ReNcell CX (cell line): ENCODE measurements around a stretch of chr18.

- PRO-cap: no peak
These were observed 44.1 kb upstream of the TTC39C start for GRCh38 chr18:23970272-23971008.

DNA sequence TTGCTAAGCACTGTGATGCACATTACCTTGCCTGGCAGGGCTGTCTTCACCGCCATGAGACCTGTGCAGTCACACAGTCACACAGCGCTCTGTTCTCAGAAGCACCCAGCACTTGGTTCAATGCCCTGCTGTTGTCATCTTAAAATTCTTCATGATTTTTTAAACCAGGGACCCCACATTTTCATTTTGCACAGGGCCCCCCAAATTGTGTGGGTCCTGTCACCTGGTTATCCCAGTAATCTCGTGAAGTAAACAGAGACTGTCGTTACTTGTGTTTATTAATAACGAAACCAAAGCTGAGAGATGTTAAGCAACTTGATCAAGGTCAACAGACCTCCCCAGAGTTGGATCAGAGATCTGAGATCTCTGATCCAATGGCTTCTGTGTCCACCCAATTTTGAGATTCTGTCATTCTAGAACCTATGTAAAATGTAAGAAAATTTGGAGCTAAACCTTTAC, 13.9 kb upstream of the TTC39C start:
- PRO-cap: no peak

- PRO-cap: no peak
These were observed 37.3 kb downstream of the TTC39C start for GRCh38 chr18:24051520-24052538.

DNA sequence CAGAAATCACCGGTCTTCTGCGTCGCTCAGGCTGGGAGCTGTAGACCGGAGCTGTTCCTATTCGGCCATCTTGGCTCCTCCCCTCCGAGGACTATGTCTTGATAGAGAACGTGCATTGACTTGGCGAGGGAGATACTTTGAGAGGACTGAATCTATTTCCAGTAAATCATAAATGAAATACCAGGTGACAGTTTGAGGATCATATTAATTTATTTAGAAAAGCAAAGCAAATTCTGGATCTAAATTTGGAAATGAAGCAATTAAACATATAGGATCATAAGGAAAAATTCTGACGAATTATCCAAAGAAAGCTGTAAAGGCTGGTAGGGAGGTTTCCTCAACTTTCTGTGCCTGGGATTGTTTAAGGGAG, 164.5 kb downstream of the HRH4 start:
- PRO-cap: no peak

GRCh38 chr18:24716181-24716901, 255.9 kb downstream of the HRH4 start:
- PRO-cap: no peak

GRCh38 chr18:24862076-24862801, 401.8 kb downstream of the HRH4 start:
- PRO-cap: no peak

DNA sequence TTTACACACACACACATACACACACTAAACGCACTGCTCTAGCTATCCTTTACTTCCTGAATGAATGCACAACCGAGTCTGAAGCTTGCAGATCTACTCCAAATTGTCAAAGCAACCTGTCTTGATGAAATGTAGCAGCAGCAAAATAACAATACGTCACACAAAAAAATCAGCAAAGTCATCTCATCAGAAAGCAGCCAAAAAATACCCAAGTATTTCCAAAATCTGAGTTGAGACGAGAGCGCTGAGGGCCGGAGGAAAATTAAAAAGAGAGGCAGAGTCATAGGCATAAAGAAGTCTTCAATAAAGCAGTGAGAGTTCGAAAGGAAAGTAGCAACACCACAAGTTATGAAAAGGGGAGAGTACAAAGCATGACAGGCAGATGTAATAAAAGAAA, 67.7 kb downstream of the ZNF521 start:
- PRO-cap: no peak

DNA sequence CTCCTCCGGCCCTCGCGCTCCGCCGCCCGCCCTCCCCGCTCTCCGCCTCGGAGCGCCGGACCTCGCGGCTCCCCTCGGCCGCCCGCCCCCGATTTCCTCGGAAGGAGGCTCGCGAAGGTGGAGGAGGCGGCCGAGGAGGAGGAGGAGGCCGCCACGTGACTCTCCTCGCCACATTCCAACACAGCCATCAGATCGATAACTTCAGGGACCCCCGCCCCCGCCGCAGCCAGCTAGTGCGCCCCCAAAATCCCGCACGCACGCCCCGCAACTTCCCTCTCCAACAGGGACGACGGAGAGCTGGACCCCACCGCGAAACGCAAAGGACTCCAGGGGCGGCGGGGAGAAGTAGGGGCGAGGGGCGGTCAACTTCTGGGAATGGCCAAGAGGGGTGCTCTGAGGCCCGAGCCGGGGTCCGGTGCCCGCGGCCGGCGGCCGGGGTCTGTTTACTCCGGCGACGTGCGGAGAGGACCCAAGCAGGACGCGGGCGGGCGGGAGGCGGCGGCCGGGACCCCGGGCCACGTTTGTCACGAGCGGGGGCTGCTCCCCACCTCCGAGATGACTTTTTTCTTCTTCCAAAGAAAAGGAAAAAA, 2.0 kb downstream of the ZNF521 start:
- PRO-cap: bidirectional peak, plus-strand start at position 452 of the sequence, minus-strand start at position 90 of the sequence

- PRO-cap: bidirectional peak, plus-strand start at chr18:25350869, minus-strand start at chr18:25350729; unidirectional peak, minus-strand start at chr18:25351150
These were observed 1.3 kb downstream of the ZNF521 start for GRCh38 chr18:25350530-25351297.

GRCh38 chr18:26455129-26455865, 93.1 kb downstream of the KCTD1 start:
- PRO-cap: no peak

DNA sequence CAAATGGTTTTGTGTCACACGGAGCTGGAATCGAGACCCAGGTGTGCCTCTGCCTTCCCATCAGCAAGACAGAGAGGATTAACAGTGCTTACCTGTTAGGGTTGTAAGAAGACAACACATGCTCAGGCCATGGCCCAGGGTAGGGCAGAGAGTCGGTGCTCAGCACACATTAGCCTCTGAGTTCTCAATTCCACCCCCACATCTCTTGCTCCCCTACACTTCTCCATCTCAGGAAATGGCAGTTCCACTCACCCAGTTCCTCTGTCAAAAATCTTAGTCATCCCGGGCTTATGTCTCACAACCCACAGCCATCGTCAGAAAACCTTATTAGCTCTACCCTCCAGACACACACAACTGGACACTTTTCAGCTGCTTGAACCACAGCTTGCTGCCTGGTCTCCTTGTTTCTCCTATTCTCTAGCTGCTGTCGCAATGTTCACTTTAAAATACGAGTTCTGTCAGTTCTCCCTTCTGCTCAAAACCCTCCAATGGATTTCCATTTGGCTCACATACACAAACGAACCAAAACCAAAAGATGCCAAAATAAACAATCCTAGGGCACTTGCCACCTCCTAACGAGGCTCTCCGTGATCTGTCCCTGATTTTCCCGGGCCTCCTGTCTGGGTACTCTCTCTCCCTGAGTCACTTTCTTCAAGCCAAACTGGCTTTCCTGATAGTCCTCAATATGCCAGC, 89.7 kb downstream of the KCTD1 start:
- PRO-cap: no peak

- PRO-cap: bidirectional peak, plus-strand start at chr18:26481125, minus-strand start at chr18:26480919
These were observed 67.3 kb downstream of the KCTD1 start for GRCh38 chr18:26480631-26481832.

GRCh38 chr18:26655645-26655831, 107.2 kb upstream of the KCTD1 start:
- PRO-cap: no peak

- PRO-cap: bidirectional peak, plus-strand start at chr18:26656909, minus-strand start at chr18:26656779; bidirectional peak, plus-strand start at chr18:26657151, minus-strand start at chr18:26656999; unidirectional peak, minus-strand start at chr18:26657467
These were observed 108.7 kb upstream of the KCTD1 start for GRCh38 chr18:26656727-26657751.

DNA sequence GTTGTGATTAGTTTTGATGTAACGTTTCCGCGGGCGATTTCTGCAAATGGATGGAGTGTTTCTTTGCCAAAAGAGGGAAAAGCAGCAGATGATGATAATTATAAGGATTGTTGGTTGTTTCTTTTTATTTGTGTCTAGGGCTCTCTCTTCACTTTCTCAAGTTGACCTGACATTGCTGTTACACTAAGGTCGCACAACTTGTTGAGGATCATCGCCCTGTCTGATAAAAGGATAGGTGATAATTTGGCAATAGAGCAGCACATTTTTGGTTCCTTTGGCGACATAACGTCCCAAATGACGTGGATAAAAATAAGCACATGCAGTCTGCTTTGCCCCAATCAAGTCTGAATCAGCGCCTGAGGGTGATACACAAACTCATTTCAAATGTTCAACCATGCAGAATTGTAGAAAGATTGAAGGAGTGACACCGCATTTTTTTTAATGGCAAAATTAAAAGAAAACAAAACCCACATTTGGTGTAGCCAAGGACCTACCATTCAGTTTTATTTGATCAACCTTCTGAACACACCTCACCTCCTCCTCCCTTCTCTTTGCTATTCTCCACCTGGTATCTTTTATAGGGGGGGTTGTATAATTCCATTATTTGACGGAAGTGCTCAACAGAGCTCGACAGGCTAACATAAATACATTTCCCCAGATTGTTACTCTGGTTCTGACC, 109.6 kb upstream of the KCTD1 start:
- PRO-cap: no peak

DNA sequence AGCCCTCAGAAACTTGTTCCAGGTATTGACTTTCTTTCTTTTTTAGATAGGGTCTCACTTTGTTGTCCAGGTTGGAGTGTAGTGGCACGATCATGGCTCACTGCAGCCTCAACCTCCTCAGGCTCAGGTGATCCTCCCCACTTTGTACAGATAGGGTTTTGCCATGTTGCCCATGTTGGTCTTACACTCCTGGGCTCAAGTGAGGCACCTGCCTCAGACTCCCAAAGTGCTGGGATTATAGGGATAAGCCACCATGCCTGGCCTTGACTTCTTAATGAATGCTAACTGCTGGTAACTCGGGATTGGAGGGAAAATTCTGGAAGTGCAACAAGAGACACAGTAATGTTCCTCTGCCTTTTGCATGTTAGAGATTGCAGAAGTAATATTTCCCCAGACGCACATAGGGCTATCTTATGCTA, 128.8 kb downstream of the AQP4 start:
- PRO-cap: no peak

- PRO-cap: unidirectional peak, plus-strand start at chr18:26863316; unidirectional peak, plus-strand start at chr18:26863359
These were observed 2.4 kb downstream of the AQP4 start for GRCh38 chr18:26862927-26863728.

DNA sequence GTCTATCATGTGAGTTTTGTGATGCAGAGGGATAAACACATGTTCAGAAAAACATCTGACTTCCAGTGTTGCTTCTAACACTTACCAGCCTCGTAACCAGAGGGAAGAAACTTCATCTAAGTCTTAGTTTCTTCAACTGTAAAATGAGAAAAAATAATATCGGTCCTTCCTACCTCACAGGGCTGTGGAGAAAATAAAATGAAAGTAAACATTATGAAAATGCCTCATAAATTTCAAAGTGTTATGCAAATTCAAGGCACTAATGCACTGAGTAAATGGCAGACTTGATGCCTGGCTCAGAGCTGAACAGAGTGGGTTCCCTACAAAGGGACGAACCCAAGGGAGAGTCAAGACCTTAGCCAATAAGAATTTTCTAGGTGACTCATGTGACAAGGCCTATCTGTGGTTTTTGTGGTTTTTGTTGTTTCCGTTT, 113.1 kb upstream of the AQP4 start:
- PRO-cap: no peak

GRCh38 chr18:27231220-27231748, 46.2 kb upstream of the CHST9 start:
- PRO-cap: no peak

DNA sequence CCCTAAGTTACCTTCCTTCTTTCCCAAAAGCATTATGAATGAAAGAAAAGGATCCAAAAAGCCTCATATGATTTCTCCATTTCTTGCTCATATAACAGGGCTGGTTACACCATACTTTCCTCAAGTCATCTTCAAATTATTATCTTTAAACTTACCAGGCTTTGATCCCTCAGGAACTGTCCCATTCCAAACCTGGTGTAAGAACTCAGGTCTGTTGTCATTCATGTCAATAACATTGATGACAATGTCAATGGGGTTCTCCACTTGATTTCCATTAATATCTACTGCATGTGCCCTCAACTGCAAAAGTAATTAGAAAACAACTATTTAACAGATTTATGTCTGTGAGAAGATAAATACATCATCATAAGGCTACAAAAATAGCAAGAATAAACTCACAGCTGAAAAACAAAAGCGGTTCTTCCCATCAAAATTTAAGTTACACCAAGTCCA, 171.2 kb downstream of the CDH2 start:
- PRO-cap: no peak